ENCODE results near the gene RNF182.

- RRBS: no CpG with 5 or more reads among the region's 2 CpGs
These were observed 91.1 kb downstream of the HIVEP1 start for GRCh38 chr6:12103201-12103583.

DNA sequence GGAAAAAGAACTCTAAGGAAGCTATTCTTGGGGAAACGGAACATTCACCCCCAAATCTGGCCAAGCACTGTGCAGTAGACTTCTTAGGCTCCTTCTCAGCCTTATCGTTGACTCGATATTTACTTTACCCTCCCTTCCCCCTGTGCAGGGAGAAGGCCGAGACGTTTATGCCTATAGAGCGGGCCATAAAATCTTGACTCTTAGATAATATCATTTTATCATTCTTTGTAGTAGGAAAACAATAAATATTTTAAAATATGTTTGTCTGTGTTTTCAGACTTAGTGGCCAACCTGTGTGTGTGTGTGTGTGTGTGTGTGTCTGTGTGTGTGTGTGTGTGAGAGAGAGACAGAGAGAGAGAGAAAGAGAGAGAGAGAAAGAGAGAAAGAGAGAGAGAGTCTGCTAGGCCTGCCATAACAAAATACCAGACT lies 74.1 kb downstream of the EDN1 start:
- RRBS: no CpG with 5 or more reads among the region's 6 CpGs

- RRBS: no CpG with 5 or more reads among the region's 2 CpGs
These were observed 295.7 kb downstream of the PHACTR1 start for GRCh38 chr6:13012220-13012622.

DNA sequence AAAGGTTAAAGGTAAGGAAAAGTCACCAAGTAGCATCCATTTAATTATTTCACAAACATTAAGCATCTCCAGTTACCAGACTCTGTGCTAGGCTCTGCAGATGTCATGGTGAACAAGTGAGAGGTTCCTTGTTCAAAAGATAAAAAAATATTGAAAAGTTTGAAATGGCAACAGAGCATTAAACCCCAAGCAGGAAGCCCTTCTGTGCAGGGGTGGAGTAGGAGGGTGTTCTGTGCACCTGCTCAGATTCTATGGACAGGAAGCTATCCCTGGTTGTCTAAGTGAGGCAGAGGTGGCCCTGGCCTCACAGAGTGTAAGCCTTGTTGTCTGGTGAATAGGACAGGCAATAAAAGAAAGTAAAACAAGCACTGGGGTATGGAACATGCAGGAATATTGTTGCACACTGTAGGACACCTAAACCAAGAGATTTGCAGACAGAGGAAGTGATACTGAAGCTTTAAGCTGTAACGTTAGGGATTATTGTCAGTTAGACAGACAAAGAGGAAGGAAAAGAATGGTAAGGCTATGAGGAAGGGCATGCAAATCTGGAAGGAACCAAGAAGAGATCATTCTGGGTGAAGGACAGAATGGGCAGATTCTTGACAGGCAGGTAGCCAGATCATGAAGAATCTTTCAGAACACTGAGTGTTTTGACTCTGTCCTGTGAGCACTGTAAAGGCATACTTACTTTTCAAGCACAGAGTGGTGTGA lies 66.8 kb downstream of the TBC1D7 start:
- RRBS: no CpG with 5 or more reads among the region's 1 CpG

DNA sequence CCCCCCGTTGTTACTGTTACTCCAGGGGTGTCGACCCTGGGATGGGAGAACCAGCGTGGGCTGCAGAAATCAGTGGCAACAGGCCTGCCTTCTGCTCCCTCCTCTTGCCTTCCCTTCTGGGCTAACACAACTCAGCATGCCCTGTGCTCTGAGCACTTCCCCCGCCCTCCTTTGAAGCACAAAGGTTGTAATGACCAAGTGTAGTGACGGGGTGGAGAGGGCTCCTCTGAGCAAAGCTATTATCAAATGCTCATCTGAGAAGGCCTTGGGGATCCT lies 74.8 kb downstream of the GFOD1 start:
- RRBS: no CpG with 5 or more reads among the region's 5 CpGs

GRCh38 chr6:13432733-13433178 lies 54.6 kb downstream of the GFOD1 start:
- RRBS: no CpG with 5 or more reads among the region's 1 CpG

- RRBS: no CpG with 5 or more reads among the region's 4 CpGs
These were observed 52.0 kb downstream of the GFOD1 start for GRCh38 chr6:13435232-13435883.

DNA sequence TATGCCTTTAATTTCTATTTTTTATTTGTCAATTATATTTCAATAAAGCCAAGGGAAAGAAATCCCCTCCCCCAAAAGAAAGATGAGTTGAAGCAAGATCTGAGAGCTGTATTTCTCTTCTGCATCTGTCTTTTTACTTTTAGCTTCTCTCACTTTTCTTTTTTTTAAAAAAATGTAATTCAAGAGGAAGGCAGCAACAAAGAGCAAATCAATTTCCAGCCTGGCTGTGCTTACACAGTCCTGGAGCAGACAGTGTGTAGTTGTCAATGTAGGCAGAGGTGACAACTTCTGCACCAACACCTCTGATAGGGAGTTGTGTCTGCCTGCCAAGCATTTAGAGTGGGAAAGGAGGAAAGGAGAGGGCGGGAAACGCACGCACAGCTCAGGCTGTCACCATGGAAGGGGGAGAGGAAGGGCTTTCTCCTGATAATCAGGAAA lies 41.2 kb upstream of the GFOD1 start:
- RRBS: no CpG with 5 or more reads among the region's 3 CpGs

DNA sequence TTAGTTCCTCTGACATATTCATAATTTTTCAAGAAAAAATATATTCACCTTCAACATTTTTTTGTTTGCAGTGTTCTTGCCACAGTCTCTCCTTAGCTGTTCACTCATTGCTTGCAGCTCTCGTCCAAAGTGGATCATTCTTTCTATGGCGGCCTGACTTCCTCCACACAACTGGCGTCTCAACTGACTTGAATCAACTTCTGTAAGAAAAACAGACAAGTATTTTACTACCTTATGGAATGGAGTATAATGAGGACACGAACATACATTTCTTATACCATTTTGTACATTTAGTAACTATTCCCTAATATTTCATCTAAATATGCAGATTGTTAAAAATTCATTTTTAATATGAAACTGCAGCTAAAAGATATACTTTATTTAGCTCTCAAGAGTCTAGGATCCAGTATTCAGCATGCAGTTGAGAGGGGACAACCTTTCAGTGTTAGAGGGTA lies 17.2 kb downstream of the NOL7 start:
- RRBS: no CpG with 5 or more reads among the region's 4 CpGs

GRCh38 chr6:13644463-13644908 lies 29.4 kb downstream of the NOL7 start:
- RRBS: no CpG with 5 or more reads among the region's 6 CpGs

- RRBS: no CpG with 5 or more reads among the region's 3 CpGs
These were observed 30.0 kb downstream of the RANBP9 start for GRCh38 chr6:13681765-13681964.

DNA sequence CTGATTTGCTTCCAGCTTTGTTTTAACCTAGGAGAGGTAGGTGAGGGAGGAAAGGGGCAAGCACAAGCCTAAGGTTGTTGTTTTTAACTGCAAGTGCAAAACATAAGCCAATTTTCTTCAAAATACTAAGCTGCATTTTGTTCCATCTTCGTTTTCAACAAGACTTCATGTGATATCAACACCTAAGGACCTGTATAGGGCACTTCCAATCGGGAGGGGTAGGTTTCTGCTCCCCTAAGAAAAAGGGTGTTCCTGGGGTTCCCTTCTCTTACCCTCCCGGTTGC lies 1.6 kb downstream of the RANBP9 start:
- RRBS: no CpG with 5 or more reads among the region's 3 CpGs

DNA sequence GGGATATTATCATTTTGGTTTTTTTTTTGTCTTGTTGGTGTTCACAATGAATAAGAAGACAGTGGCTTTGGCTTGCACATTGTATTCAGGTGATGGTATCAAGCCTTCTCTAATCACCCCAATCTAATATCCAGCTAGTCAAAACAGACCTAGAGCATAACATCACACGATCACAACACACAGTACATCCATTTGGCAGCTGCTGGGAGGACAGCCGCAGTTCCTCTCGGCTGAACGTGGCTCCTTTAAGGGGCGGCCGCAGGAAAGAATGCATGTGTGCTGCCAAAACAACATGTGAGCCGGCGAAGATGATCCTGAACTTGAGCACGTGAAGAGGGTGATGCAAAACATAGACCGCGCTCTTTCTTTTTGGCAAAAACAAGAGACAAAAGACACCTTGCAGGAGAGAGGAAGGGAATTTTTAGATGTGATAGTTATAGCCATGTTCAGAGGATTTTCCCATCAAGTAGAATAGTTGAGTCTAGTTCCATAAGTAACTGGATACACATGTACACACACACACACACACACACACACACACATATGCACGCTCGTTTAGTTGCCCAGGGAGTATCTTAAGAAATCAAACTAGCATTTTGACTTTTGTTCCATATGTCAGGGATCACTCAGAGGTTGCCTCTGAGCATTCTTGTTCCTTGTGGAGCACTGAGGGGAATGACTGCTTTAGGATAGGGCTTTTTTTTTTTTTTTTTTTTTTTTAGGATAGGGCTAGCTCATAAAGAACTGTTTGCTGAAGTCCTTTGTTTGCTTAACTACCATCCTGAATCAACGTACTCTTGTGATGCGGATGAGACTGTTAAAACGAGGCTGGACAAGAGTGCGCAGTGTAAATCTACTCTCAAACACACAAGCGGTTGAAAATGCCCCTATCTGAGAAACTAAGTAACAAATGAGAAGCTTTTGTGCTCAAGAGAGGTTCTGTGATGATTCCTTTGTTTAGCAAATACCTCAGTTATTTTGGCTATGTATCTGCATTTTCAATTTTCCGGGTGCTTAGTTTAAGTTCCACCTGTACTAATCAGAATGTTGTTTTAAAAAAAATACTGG lies 21.7 kb upstream of the RANBP9 start:
- RRBS: no CpG with 5 or more reads among the region's 19 CpGs

GRCh38 chr6:13798692-13799319 lies 15.6 kb downstream of the MCUR1 start:
- RRBS: no CpG with 5 or more reads among the region's 6 CpGs

GRCh38 chr6:13811710-13812303 lies 2.5 kb downstream of the MCUR1 start:
- RRBS: no CpG with 5 or more reads among the region's 7 CpGs

DNA sequence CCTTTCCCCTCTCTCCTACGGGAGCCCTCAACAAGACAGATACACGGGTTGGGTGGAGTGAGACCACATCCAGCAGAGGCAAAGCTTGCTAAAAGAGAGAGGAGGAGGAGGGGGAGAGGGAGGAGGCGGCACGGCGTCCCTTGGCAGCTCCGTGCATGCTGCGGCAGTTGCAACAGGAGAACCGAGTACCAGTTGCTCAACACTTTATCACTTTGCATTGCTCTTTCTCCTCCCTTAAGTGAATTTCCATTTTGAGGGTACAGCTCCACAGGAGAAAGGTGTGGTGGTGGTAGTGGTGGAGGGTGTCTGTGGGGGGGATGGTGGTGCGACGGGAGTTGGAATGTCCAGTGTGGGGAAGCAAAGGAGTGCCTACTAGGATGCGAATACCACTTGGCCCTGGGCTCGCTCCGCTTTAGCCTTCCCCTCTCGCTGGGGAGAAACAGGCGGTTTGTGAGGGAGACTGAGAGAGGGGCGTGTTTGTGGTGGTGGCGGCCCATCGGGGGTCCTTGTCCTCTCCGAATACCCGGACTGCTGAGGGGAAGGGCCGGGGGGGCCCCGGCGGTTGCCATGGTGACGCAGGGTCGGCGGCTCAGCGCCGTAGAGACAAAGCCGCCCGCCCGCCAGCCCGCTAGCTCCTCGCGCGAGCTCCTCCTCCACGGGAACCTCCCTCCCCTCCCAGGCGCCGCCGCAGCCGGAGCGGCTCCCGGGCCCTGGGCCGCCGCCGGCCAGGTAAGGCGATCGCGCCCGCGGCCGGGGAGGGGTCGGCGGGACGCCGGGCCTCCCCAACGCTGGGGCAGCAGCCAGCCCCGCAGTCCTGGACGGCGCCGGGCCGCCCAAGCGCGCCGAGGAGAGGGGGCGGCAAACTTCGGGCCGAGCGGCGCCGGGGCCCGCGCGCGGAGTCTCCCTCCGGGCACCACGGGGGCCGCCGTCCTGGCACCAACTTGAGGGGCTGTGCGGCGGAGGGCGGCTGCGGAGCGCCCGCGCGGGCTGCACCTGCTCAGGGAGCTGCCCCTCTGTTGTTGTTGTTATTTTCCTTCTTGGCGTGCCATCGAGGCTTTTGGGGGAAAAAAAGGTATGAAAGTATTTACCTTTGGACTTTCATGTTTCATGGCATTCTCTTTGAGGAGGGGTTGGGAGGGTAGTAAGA lies at the start of gene RNF182:
Gene RNF182, plus strand, starts transcription at position 658 of the 1,147 bp plus-strand sequence.
- RRBS: 3% methylated on average over 11 of the region's 88 CpGs

DNA sequence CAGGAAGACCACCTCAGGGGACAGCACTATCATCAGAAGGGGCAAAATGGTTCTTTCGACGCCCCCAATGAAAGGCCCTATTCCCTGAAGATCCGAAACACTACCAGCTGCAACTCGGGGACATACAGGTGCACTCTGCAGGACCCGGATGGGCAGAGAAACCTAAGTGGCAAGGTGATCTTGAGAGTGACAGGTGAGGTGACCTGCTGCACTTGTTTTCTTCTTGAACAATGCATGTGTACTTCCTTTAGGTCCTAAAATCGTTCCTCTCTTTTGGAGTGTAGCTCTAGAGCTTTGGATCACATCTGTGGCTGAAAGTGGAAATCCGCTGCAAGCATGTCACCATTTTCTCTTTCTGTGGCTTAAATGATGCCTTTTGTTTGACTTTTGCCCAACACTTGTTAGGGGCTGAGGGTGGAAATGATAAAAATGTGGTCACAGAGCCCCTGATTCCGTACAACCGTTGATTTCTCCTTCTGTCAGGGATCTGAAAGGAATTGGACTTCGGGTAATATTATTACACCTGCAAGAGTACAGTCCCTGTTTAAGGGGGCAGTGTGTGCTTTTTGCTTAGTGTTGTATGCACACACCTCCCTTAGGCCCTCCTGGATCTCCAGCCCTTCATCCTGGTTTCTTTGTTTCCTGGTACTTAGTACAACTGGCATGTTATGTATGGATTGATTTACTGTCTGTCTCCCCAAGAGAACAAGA lies 14.1 kb downstream of the CD83 start:
- RRBS: no CpG with 5 or more reads among the region's 10 CpGs

DNA sequence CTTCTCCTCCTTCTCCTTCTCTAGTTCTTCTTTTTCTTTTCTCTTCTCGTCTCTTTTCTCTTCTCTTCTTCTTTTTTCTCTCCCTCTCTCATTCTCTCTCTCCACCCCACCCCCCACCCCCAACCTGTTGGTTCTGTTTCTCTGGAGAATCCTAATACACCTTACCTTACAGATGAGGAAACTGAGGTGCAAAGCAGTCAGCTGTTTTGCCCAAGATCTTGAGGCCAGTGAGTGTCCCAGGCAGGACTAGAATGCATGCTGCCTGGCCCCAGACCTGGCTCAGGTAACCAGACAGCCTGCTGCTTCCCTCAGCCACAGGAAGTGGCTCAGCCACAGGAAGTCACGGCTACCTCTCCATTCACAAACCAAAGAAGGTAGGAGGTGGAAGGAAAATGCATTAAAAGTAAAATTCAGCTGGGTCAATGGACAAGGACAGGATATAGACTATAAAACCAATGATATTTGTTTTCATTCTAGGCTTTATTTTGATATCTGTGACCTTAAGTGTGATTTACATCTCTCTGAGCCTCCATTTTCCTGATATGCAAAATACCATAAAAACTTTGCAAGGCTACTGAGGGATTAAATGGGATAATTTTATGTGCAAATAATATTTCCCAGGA lies 517.6 kb downstream of the CD83 start:
- RRBS: no CpG with 5 or more reads among the region's 2 CpGs

DNA sequence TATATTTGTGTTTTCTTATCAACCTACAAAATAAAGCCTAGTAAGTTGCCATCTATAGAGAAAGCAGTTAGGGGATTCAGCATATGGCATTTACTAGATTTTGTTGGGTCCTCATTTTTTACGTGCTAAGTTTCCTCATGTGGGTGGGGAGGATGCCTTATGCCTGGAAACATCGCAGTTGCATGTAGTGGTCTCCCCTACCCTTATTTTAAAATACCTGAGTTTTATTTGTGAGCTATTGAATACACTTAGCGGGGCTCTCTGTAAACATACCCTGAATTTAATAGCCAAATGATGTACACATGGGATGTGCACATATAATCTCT lies 27.1 kb downstream of the JARID2 start:
- RRBS: no CpG with 5 or more reads among the region's 3 CpGs

- RRBS: no CpG with 5 or more reads among the region's 5 CpGs
These were observed 62.8 kb downstream of the JARID2 start for GRCh38 chr6:15308397-15309289.